Neural progenitor cell (in vitro differentiated cells): ENCODE data around the genes FAM78B, POGK and RCSD1.

GRCh38 chr1:164641170-164641677, 82.2 kb downstream of the PBX1 start:
- RAMPAGE, long total RNA = no peak

- RAMPAGE, long total RNA = no peak
Measured at GRCh38 chr1:164650094-164651044, 91.4 kb downstream of the PBX1 start.

- RAMPAGE, long total RNA = no peak
Measured at GRCh38 chr1:164699531-164700890, 141.0 kb downstream of the PBX1 start.

- RAMPAGE, long total RNA = no peak
Measured at GRCh38 chr1:165352655-165353309, 3.7 kb downstream of the LMX1A start.

- RAMPAGE, long total RNA = no peak
Measured at GRCh38 chr1:165631341-165632434, 654 bp downstream of the MGST3 start.

GRCh38 chr1:165828291-165828538, 801 bp downstream of the UCK2 start:
- RAMPAGE, long total RNA = no peak

DNA sequence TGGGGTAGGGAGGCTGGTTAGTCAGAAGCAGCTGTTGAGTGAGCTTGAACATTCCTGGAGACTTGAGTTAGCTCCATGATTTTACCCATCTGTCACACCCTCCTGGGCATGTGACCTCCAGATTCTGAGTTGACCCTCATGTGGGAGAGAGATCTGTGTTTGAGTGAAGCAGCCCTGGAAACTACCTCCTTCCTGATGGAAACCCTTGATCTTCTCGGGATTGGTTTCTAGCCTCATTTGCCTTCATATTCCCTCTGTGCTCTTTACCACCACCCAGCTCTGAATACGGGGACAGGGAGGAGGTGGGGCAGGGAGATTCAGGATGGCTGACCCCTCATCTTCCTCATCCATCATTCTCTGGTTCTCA, 71.6 kb downstream of the UCK2 start:
- RAMPAGE, long total RNA = no peak

- RAMPAGE, long total RNA = no peak
Measured at GRCh38 chr1:166166597-166167808, at the start of gene FAM78B. FAM78B (minus strand) TSS chr1:166167001.

- RAMPAGE, long total RNA = start-site peak on the plus strand at chr1:166839444-166839508, 52 and 78 reads in 2 replicates
Measured at GRCh38 chr1:166838761-166839738, at the start of gene POGK. POGK (plus strand) TSS chr1:166839475.

DNA sequence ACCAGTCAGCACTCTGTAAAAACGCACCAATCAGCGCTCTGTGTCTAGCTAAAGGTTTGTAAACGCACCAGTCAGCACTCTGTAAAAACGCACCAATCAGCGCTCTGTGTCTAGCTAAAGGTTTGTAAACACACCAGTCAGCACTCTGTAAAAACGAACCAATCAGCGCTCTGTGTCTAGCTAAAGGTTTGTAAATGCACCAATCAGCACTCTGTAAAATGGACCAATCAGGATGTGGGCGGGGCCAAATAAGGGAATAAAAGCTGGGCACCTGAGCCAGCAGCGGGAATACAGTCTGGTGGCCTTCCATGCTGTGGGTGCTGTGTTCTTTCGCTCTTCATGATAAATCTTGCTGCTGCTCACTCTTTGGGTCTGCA, 2.4 kb upstream of the TADA1 start:
- RAMPAGE, long total RNA = no peak

- RAMPAGE, long total RNA = no peak
Measured at GRCh38 chr1:167059081-167059709, 31.0 kb downstream of the GPA33 start.

DNA sequence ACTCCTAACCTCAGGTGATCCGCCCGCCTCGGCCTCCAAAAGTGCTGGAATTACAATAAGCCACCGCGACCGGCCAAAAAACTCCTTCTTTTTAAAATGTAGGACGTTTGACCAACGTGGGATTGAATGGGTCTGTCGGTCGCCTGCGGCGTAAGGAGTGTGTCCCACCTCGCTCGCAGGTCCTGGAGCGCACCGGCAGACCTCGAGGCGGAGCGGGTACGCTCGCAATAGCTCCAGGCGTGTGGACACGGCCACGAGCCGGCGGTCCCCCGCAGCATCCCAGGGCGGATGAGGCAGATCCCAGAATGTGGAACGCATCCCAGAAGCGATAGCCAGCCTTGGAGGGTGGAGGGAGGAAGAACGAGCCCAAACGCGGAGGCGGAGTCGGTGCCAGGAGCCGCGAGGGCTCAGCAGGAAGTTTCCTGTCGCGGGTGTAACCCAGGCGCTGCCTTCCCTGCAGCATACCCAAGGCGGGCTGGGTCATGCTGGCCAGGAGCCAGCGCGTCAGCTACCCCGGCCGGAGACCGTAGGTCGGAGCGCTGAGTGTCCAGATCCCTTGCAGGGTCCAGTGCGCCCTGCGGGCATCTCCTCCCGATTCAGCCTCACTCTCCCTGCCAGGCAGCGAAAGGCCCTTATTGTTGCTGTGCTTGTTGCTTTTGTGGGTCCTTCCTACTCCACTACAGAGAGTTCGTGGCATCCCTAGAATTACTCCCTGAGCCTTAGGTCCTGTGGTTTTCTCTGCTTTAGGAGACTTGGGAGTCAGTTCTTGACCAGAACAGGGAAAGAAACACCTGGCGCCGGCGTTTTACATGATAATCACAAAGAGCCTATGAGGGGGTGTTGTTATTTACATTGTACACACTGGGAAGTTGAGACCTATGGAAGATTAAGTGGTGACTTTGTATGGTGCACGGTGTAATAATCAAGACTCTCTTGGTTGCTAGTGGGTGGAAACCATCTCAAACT, 27.6 kb downstream of the STYXL2 start:
- RAMPAGE, long total RNA = no peak

DNA sequence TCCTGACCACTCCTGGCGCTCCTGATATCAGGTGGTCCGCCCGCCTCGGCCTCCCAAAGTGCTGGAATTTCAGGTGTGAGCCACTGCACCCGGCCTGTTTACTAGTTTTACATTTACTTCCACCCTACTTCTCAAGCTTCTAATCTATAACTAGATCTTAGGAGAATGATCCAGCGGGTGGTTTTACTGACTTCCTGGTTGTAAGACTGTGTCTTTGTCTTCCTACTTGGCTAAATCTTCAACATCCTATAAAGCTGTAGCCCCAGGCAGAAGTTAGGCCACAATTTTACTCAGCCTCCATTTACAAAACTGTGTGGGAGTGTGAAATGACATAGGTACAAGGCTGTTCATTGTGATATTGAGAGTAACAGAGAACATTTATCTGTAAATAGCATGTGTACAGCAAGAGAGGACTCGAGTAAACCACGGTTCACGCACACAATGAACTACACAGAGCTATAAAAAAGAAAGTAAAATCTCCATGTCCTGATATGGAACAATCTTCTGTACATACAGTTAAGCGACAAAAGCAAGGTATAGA, 9.5 kb upstream of the POU2F1 start:
- RAMPAGE, long total RNA = no peak

DNA sequence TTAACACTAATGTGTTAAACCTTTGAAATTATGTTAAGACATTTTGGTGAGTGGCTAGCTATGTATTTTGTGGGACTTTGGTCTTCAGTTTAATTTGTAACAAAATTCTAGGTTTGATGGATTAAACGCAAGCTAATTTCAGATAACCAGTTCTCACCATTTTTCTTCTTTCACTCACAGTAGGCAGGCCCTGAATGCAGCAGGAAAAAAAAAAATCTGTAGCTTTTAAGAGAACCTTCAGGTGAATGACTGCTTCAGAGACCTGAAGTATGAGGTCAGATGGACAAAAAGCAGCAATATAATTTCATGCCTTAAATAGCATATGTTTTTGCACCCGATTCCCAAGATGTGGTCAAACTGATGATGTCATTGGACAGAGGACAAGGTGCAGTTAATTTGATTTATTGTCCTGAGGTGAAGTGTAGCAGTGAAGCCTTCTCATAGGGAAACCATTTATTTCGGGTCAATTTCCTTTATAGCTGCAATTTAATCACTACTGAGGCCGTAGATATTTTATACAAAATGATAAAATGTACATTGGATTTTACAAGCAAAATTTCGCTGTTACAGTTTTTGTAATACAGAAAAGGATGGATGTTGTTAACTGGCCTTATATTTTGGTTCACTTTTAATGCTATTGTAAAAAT, 3.0 kb downstream of the POU2F1 start:
- RAMPAGE, long total RNA = no peak

GRCh38 chr1:167337042-167337809, 116.5 kb downstream of the POU2F1 start:
- RAMPAGE, long total RNA = no peak

GRCh38 chr1:167439211-167440064, 78.9 kb downstream of the CD247 start:
- RAMPAGE, long total RNA = no peak

GRCh38 chr1:167629601-167630724, at the start of gene RCSD1:
RCSD1 (plus strand) TSS chr1:167630232.
- RAMPAGE, long total RNA = no peak

- RAMPAGE, long total RNA = no peak
Measured at GRCh38 chr1:167642029-167642834, 12.2 kb downstream of the RCSD1 start.

DNA sequence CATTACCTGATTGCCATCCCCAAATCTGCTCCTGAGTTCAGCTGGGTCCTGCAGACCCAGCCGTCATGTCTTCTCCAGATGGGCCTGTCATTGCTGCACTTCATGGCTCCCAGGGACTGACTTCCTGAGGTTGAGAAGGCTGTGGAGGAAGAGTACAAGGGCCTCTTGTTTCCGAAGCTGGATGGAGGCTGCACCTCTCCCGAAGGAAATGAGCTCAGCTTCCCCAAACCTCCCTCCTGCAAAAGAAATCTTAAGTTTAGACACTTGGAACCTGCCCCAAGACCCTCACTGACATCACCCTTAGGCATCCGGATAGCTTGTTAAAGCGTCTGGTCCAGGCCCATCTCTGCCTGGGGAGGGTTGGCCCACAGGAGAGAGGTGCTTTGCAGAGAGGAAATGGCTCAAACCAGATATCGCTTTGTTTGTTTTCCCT, 24.9 kb downstream of the RCSD1 start:
- RAMPAGE, long total RNA = no peak

GRCh38 chr1:167669450-167670157, 39.6 kb downstream of the RCSD1 start:
- RAMPAGE, long total RNA = no peak